ENCODE measurements around a stretch of chr1.

DNA sequence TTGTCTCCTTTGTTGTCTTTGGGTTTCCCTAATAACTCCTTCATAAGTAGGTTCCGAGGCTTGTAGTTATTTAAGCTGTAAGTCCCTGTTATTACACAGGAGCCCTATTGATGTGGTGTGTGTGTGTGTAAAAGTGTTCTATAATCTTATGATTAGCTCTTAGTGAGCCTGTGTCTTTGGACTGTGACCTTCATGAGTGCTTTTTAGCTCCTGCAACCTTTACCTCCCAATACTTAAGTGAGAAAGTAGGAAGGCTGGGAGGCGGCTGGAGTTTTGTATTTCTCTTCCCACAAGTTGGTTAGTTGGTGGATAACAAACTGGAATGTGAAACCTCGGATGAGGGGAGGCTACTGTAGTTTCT, 19.4 kb downstream of the HS2ST1 start:
- PRO-cap = no peak

DNA sequence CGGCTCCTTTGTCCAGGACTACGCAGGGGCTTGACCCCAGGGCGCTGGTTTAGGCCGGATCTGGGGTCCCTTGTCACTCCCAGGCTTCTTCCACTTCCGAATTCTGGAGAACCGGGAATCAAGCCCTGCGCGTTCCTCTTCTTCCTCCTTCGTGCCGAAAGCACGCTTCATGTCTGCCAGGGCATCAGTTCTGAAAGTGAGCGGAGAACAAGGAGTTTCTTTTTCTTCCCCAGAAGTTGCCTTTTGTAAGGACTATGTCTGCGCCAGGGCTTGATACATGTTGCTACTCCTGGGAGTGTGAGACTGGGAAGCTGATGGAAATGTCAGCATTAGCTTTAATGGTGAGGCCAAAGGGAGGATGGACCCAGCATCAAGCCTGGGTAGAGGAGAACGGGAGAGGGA, 196.0 kb upstream of the LMO4 start:
- PRO-cap = no peak

DNA sequence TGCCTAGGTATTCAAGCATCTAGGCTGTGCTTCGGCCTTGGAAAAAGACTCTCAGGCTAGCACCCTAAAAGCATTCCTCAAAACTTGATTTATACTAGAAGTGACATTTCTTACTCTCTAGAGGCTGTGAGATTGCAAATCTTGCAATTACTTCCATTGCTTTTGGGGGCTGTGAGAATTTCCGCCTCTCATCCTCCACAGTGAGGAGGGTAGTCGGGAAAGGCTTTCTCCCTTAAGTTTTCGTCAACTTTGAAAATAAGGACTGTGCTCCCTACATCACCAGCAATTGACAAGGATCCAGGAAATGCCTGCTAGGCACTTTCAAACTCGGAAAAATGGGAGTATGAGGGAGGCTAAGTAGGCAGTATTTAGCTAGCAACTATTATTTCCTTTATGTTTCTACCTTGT, 1.2 kb upstream of the LMO4 start:
- PRO-cap = no peak

DNA sequence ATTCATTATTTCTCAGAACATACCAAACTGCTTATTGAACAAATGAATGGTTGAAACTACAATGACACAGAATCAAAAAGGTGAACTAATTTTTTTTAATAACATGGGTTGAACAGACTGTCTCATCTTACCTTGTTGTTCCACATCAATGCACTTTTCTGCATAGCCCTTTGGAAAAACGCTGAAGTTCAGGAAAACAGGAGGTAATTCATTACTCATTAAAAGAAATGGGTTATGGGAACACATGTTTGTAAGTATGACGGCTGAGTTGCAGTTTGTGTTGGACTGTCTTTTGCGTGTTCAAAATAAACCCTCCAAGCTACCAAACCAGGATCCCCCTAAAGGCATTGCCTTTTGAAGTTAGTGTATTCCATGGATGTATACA, 514.9 kb upstream of the PKN2 start:
- PRO-cap = no peak

DNA sequence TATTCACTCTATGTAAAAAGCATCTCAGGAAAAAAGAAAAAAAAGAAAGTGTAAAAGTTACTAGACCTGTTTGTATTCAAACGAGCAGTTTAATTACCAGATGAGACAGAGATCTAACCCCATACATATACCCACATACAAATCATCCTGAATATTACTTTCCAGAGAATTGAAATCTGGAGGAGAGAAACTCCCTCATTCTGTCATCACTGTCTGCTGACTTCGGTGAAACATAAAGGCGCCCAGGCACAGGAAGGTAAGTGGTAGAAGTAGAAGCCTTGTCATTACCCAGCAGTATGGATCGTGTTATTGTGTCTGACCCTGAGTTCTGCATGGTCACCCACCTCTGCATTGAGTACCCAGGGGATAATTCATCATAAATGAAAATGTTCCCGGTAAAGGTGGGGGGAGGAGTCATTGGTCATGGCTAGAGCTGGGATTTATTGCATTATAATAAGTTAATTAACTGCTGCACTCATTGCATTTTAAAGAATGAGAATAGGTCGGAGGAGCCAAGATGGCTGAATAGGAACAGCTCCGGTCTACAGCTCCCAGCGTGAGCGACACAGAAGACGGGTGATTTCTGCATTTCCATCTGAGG, 342.6 kb upstream of the PKN2 start:
- PRO-cap = no peak

- PRO-cap = no peak
Measured at GRCh38 chr1:88710304-88711175, 26.5 kb downstream of the PKN2 start.

DNA sequence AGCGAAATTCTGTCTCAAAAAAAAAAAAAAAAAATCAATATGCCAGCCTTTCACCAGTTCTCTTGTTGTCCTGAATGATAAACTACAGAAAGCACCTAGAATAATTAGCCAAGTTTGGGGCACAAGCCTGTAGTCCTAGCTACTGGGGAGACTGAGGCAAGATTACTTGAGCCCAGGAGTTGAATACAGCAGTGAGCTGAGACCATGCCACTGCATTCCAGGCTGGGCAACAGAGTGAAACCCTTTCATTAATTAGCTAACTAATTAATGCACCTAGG, 97.1 kb downstream of the GTF2B start:
- PRO-cap = no peak

DNA sequence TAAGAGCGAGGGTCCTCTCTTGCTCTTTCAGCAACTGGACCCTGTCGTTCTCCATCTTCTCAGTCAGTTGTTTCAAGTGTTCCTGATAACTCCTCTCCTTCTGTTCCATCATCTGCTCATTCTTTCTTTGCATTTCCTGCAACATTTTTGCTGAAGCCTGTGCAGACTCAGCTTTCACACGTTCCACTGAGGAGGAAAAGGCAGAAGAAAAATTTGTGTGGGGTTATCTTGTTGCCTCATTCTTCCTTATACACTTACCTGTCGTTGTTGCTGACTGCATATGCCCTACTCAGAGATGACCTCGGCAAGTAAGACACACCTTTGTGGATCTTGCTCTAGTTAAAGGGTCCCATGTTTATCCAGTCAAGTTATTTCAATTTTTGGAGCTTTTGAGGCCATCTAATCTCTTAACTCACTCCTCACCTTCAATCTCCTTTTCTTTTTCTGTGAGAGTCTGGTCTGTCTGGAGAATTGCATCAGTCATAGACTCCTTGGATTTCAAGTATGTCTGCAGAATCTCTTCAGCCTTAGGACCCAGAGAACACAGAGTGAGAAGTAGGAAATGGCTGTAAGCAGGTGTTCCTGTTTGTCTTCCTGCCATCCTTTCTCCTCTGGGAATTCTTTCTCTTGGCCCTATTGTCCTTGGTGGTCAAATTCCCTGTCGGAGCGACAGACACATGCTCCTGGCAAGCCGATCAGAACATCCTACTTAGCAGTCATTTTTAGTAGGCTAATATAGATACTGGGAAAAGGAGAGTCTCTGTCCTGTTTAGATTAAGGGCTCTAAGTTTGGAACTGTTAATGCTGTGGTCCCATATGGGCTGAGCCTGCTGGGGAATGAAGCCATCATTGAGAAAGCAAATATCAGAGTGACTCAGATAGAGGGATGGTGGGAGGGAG, 10.1 kb downstream of the GBP1 start:
- PRO-cap = no peak

GRCh38 chr1:89068167-89068695, 3.2 kb upstream of the GBP1 start:
- PRO-cap = no peak

GRCh38 chr1:89068696-89069401, 3.8 kb upstream of the GBP1 start:
- PRO-cap = no peak

DNA sequence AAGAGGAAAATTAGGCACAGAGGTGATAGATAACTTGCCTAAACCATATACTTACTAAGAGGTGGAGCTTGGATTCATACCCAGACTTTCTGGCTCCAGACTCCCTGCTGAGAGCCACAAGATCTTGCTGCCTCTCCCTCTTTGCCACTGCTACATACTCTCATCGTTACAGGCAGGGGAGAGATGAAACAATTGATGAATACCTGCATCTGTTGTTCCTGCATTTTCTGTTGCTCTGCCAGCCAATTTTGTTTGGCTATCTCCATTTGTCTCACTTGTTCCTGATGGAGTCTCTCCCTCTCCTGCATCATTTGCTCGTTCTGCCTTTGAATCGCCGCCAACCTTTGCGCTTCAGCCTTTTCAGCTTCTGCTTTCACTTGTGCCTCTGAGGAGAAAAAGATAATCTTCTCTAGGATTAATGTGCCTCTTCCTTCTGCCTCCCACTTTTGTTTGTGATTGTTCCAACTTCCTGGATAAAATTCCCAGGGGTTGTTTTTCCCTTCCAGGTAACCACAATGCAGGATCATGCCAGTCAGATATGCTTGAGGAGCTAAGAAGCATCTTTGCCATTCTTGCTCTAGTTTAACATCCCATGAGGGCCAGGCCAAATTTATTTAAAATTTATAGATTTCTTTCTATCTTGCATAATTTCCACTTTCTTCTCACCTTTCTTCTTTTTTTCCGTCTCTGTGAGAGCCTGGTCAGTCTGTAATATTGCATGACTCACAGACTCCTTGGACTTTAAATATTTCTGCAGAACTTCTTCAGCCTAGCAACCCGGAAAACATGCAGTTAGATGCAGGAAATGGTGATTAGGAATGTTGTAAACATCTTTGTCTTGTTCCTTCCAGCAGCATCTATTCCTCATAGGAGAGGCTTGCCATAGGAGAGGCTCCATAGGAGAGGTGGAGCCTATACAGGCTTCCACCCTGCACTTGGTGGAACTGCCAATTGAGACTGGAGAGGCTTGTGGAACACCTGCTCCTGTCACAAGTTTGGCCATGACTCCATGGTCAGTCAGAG, 10.3 kb downstream of the GBP5 start:
- PRO-cap = no peak

- PRO-cap = no peak
Measured at GRCh38 chr1:89311793-89312238, 39.2 kb upstream of the GBP5 start.

- PRO-cap = no peak
Measured at GRCh38 chr1:89574560-89575394, 50.1 kb downstream of the LRRC8B start.

- PRO-cap = no peak
Measured at GRCh38 chr1:89587492-89588629, 45.1 kb upstream of the LRRC8C start.

GRCh38 chr1:89687109-89687719, 54.3 kb downstream of the LRRC8C start:
- PRO-cap = no peak

GRCh38 chr1:89688141-89689472, 55.7 kb downstream of the LRRC8C start:
- PRO-cap = no peak

DNA sequence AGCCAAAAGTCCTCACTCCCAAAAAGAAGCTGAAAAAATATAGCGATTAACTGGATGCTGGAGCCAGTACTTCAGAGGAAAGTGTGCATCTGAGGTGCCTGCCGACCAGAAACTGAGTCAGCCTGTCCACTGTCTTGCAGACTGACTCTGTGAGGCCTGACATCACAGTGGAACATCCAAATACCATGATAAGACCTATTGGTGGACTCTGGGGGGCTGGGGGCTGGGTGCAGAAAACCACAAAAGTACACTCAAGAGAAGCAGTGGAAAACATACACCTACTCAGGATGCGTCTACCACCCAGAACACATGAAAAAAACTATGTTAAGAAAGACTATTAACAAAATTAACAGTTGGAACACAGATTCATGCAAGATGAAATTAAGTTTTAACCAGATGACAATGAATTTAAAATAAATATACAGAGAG, 69.1 kb downstream of the LRRC8C start:
- PRO-cap = unidirectional peak, minus-strand start at position 114 of the sequence

GRCh38 chr1:89739052-89739974, 81.5 kb upstream of the LRRC8D start:
- PRO-cap = bidirectional peak, plus-strand start at chr1:89740141, minus-strand start at chr1:89739838

GRCh38 chr1:89820782-89820936, 173 bp upstream of the LRRC8D start:
- PRO-cap = bidirectional peak, plus-strand start at chr1:89821032, minus-strand start at chr1:89820856

GRCh38 chr1:91569327-91570280, 69.0 kb downstream of the CDC7 start:
- PRO-cap = no peak